Retinal pigment epithelial cell (primary cell): Measurements from ENCODE around the genes CEND1, MUC5AC, BRSK2 and KRTAP5-2.

DNA sequence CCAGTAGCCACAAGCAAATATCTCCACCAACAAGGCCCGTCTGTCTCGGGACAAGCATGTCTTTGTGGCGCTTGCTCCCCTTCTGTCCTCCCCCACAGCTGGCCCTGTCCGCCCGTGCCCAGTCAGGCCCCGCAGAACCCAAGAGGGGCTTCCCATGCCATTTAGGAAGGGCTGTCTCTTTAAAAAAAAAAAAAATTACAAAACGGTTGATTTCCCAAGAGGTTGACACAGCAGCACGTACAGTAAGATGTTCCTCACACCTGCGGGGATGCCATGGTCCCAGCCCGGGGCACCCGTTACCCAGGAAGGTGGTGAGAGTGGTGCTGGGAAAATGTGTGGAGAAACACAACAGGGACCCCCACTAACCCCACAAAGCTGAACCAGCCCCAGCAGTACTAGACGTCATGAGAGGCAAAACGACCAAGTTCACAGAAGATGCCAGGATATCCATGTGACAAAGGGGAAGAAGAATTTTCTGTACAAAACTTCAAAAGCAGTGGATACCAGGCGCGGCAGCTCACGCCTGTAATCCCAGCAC, 17.5 kb upstream of the TALDO1 start:
- RRBS: no CpG with 5 or more reads among the region's 16 CpGs

DNA sequence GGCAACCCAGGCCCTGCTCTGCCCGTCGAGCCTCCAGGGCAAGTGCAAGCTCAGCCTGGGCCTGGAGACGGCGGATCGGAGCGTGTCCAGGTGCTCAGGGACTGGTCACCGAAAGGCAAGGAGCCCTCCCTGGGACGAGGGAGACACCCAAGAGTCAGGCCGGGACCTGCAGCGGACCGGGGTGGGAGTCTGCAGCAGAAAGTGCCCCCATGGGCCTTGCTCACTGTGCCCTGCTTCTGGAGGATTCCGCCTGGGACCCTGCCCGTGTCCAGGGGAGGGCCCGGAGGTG, 5.1 kb upstream of the GATD1 start:
- RRBS: 80% methylated on average over 4 of the region's 14 CpGs

GRCh38 chr11:790005-790987, at the start of gene CEND1:
CEND1 (minus strand) TSS chr11:790090.
- RRBS: 7% methylated on average over 14 of the region's 49 CpGs

DNA sequence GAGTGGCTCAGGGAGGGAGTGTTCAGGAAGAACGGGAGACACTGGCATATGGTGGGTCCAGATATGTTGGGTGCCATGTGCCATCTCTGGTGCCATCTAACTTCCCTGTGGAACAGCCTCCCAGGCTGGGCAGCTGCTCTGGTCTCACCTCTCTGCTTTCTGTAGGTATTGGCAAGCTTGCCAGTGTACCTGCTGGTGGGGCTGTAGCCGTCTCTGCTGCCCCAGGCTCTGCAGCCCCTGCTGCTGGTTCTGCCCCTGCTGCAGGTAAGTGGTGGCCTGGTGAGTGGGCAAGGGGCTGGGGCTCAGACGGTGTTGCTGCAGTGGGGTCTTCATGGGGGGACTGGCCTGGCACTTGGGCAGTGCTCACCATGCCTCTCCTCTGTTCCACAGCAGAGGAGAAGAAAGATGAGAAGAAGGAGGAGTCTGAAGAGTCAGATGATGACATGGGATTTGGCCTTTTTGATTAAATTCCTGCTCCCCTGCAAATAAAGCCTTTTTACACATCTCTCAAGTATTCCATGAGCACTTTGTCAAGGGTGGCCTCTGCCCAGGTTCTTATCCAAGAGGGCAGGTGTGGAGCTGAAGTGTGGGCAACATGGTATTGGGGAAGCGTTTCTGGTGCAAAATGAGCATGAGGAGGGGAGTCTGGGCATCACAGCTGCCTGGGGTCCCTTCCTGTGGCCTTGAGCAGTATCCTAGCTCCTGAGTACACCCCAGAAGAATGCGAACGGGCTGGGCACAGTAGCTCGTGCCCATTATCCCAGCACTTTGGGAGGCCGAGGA, 2.8 kb downstream of the RPLP2 start:
- RRBS: no CpG with 5 or more reads among the region's 8 CpGs

DNA sequence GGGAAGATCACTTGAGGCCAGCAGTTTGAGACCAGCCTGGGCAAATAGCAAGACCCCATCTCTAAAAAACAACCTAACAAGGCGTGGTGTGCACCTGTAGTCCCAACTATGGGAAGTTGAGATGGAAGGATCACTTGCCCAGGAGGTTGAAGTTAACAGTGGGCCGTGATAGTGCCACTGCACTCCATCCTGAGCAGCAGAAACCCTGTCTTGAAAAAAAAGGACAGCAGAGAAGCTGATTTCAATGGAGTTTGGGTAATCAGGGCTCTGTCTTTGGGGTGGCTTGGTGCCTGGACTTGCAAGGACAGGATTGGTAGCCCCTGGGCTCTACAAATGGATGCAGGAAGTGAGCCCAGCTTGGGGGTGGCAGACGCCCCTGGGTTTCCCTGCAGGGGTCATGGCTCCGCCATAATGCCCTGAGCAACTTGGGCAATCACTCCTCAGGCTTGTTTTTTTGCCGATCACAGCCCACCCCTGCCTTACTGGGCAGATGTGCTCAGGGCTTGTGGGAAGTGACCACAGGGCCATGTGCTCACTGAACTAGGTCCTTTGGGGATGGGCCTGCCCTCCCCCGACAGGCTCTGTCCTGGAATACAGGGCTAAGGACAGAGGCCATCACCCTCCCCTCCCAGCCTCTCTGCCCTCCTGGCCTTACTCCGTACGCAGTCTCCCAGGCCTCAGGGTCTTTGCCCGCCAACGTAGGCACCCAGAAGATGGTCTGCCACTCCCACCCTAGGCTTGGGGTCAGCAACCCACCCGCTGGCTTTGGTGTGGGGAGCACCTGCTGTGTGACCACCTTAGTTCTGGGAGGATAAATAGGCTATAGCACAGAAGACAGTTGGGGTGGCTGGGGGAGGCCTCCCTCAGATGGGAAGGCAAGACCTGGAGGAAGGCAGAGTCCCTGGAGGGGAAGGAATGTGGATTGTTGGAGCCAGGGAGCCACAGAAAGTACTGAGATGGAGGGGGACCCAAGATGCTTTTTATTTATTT, 3.7 kb downstream of the RPLP2 start:
- RRBS: no CpG with 5 or more reads among the region's 11 CpGs

DNA sequence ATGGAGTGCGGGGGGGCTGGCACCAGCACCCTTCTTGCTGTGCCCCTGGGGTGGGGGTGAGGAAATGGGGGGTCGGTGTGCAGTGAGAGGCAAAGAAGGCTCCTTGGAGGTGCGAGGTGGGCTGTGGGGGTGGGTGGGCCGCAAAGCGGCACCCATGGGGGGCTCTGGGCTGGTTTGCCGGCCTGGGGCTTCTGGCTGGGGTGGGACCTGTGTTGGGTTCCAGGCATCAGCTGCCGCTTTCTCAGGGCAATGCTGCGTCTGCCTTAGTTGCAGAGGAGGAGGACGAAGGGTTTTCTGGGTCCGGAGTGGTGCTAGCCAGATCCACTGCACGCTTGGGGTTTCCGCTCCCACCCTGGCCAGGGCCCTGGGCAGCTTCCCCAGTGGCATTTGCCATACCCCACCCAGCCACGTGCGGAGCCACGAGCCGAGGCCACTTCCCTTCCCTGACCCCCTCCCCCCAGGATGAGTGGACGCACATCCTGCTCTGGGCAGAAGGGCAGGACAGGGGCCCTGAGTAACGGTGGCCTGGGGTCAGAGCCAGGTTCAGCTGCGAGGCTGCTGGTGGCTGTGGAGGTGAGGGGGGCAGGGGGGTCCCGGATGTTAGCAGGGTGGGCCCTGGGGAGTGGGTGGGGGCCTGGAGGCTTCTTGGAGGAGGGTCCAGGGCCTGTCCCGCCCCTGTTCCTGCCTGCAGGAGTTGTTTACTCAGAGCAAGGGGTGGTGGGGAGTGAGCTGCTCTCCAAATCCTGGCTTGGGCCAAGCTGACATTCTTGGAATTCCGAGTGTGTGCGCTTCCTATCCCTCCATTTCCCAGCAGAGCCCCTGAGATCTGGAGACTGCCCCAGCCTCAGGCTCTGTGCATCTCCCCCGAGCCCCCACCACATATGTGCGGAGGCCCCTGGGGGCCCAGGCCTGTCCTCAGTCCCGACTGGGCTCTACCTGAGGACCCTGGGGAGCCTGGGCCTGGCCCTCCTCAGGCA, 1.2 kb downstream of the TSPAN4 start:
- RRBS: no CpG with 5 or more reads among the region's 26 CpGs

GRCh38 chr11:859509-860468, 17.1 kb downstream of the TSPAN4 start:
- RRBS: 8% methylated on average over 10 of the region's 27 CpGs

DNA sequence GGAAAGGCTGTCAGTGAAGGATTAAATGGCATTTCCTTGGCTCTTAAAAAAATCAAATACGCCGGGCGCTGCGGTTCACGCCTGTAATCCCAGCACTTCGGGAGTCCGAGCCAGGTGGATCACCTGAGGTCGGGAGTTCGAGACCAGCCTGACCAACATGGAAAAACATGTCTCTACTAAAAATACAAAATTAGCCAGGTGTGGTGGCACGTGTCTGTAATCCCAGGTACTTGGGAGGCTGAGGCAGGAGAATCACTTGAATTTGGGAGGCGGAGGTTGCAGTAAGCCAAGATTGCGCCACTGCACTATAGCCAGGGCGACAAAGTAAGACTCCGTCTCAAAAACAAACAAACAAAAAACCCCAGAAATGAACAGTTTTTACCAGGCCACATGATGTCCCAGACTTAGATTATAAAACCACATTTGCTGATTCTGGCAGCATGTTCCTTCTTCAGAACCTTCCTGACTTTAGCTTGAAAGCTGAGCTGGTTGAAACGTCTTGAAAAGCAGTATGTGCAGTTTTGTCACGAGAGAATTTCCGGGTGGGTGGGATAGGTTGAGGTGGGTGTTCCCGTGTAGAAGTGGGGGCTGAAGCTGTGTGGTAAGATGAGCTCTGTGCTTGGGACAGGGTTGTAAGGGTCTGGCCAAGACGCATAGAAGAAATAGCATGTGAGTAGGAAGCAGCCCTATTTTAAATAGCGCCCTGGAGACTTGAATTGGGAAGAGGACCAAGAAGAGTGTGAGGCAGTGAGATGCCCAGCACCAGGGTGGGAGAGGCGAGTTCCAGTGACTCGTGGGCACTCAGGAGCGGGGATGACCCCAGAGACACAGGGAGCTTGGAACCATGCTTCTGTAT, 7.5 kb downstream of the AP2A2 start:
- RRBS: no CpG with 5 or more reads among the region's 23 CpGs

DNA sequence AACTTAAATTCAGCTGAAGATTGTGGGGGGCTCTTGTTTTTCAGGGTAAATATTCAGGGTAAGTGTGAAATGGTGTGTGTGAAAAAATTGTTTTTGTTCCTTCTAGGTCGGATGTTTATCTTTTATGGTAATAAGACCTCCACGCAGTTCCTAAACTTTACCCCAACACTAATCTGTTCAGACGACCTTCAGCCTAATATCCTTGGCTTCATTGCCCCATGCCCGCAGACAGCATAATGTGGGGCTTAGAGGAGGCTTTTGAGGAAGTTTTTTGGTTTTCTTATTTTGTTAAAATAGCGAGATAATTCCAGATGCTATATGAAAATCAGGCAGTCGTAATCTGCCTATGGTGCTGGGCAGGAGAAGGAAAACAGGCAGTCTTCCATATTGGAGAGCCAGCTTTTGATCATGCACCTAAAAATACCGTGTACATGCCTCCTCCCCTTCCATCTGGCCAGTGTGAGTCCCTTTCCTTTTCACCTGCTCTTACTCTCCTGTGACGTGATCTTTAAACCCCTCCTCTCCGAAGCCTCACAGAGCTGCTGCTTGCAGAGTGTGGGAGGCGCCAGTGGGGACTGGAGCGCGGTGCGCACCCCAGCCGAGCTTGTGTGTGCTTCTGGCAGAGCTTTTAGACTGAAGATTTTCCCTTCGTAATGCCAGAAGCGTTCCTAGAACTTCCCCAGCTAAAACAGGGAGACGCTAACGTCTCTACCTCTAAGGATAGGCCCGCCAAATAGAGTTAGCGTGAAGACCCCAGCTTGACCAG, 29.9 kb downstream of the MUC6 start:
- RRBS: no CpG with 5 or more reads among the region's 20 CpGs

DNA sequence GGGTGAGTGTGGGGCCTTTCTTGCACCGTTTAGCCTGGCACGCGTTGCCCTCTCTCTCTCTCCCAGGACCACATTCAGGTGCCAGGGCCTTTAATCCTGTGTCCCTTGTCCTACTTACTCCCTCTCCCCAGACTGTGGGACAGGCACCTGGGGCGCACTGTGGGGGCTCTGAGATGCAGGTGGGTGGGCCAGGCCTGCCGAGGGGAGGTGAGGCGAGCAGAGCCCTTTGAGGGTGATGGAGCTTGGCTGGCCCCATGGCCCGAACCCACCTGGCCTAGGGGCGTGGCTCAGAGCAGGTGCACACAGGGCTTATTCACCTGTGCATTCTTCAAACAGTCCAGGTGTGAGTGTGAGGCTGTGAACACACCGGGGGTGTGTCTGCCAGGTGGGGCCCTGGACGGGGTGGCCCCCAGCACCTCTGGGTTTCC, 9.1 kb upstream of the MUC5AC start:
- RRBS: no CpG with 5 or more reads among the region's 10 CpGs

DNA sequence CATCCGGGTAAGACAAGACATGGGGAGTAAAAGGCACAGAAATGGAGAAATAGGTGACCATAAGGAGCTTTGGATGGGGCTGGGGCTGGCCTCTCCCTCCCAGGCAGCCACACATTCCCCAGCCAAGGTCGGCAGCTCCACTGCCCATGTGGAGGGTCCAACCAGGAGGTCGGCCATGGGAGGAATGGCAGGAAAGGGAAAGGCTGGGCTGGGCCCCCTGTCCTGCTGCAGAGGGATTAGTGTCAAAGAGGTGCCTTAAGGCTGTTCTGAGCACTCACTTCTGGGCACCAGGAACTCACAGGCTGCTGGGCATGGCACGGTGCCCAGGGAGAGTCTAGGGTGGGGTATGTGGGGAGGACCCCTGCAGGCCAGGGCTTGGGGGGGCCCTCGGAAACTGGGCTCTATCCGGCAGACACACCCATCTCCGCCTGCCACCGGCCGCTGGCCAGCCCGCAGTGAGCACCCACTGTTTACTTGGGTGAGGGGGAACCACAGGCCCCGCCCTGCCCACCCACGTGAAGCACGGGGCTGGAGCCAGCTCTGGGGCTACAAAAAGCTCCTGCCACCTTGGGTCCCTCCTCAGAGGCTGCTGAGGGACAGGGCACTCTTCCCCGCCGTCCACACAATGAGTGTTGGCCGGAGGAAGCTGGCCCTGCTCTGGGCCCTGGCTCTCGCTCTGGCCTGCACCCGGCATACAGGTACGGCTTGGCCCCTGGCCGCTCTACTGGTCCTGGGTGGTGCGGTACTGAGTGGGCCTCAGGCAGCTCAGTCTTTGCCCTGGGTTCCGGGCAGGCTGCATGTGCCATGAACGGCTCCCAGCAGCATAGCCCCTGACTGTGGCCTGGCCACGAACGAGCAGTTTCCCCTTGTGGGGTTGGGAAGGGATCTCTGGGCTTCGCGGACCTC, at the start of gene MUC5AC:
Gene MUC5AC, plus strand, starts transcription at position 579 of the 906 bp plus-strand sequence.
- RRBS: 94% methylated on average over 6 of the region's 27 CpGs

DNA sequence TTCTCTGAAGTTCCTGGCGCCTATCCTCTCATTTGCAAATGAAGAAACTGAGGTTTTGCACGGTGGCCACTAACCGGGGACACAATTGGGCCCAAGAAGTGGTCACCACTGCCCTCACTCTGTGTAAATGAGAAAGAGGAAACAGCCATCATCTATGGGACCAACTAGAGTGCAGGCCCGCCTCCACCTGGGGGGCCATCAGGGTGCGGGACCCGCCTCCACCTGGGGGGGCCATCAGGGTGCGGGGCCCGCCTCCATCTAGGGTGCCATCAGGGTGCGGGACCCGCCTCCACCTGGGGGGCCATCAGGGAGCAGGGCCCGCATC, 812 bp downstream of the TOLLIP start:
- RRBS: no CpG with 5 or more reads among the region's 11 CpGs

DNA sequence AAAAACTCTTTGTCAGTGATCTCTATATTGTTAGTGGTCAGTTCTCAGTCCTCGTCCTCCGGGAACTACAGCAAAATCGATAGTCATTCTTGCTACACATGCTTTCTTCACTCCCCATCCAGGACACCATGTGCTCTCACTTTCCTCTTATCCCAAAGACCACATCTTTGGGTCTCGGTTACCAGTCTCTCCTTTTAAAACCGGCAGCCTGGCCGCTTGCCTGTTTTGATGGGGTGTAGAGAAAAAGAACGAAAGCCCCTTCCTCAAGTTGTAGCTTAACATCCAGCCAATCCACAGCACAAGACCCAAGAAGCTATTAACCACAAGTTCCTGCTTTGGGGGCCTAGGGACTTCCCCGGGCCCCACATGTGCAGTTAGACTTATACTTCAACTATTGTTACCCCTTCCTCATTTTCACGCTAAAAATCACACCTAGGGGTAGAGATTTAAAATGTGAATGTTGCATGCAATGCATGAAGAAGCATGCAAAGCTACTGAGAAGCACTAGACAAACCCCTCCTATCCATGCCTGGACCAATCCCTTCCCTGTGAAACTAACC, 1.5 kb upstream of the TOLLIP start:
- RRBS: no CpG with 5 or more reads among the region's 9 CpGs

DNA sequence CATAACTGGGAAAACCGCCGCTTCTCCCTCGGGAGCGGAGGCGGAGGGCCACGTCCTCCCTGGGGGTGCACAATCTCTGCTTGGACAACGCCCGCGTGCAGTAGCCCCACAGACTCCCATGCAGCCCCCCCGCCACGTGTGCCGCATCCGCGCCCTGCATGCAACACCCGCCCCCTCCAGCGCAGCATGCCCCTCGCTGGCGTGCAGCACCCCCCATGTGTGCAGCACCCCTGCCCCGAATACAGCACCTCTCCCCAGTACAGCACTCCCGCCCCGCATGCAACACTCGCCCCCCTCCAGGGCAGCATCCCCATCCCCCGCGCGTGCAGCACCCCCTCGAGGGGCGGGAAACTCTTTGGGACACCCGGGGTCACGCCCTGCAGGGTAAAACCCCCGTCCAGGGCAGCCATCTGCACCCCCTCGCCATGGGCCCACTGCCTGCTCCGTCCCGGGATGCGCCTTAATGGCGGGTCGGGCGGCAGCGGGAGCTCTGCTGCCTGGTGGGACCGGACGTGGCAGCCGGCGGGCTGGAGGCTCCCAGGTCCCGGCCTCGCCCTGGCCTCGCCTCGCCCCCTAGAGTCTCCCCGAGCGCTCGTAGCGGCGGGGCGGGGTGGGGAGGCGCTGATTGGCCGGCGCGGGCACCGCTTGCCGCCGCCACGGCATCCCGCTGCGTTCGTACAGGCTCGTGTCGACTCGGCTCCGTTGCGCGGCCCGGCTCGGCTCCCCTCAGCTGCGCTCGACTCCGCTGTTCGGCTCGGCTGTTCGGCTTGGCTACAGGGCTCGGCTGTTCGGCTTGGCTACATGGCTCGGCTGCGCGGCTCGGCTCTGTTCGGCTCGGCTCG, 538 bp upstream of the BRSK2 start:
- RRBS: under 1% methylated on average over 34 of the region's 86 CpGs

GRCh38 chr11:1389817-1390370, at the start of gene BRSK2:
BRSK2 (plus strand) TSS chr11:1389934.
- RRBS: 1% methylated on average over 28 of the region's 100 CpGs

- RRBS: no CpG with 5 or more reads among the region's 7 CpGs
These were observed 35.6 kb upstream of the MOB2 start for GRCh38 chr11:1522192-1522645.

- RRBS: 91% methylated on average over 1 of the region's 7 CpGs
These were observed 152 bp downstream of the KRTAP5-1 start for GRCh38 chr11:1585000-1585261.

DNA sequence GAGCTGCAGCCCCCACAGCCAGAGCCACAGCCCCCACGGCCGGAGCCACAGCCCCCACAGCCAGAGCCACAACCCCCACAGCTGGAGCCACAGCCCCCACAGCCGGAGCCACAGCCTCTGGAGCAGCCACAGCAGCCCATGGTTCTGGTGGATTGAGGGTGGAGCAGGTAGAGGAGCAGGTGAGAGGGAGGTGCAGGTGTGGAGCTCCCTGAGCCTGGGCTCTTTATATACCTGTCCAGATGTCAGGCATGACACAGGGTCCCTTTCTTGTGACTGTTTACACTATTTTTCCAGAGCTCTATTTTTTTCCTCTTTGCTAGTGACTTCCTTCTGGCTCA, at the start of gene KRTAP5-2:
Gene KRTAP5-2, minus strand, starts transcription at position 184 of the 338 bp plus-strand sequence.
- RRBS: no CpG with 5 or more reads among the region's 3 CpGs

DNA sequence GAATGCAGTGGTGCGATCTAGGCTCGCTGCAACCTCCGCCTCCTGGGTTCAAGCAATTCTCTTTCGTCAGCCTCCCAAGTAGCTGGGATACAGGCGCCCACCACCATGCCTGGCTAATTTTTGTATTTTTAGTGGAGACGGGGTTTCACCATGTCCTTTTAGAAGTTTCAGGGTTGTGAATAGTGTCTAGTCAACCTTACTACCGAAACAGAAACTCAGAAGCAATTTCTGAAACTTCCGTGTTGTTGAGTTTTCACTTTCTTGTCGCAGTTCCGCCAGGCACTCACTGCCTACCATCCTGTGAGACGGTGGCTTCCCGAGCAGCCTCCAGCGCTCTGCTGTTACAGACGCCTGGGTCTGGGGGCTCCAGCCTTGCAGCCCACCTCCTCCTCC, 2.4 kb downstream of the KRTAP5-3 start:
- RRBS: no CpG with 5 or more reads among the region's 14 CpGs

DNA sequence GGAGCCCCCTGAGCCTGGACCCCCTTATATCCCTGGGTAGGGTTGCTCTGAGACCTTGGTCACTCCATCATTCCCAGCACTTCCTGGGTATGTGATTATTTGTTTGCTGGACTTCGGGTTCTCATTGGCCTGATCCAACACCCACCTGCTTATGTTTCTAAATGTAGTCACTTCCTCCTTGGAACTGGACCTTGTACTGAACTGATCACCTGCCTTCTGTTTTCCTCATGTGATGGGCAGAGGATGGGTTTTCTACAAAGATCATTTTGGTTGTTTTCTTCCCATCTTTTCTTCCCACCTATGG, 168 bp upstream of the KRTAP5-4 start:
- RRBS: no CpG with 5 or more reads among the region's 1 CpG